ENCODE measurements around the gene MEF2C.

GRCh38 chr5:88882876-88883942 lies at the start of gene MEF2C:
Gene MEF2C, minus strand, starts transcription at chr5:88883184.
- RRBS, result no CpG with 5 or more reads among the region's 58 CpGs

DNA sequence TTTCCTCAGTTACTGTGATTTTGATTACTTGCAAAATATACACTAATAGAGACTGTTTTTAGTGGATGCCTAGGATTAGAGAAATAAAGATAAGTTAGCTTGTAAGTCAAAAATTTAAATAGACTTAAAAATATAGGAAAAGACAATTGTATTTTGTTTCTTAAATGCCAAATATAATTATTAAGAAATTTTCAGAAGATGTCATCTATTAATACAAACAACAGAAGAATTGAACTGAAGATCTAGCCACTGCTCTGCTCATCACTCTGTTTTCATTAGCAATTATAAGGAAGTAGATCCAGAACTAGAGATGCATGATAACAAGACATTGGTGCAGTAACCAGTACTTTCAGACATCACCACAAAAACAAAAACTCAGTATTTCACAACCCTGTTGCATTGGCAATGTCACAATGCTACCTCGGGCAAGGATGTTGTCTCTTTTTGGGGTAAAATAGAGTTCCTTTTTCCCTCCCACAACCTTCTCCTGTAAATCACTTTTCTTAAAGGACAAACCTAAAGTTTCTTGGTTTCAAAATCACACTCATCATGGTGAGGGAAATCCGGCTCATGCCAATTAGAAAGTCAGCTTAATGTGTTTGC lies 419.9 kb upstream of the MEF2C start:
- RRBS, result no CpG with 5 or more reads among the region's 2 CpGs

DNA sequence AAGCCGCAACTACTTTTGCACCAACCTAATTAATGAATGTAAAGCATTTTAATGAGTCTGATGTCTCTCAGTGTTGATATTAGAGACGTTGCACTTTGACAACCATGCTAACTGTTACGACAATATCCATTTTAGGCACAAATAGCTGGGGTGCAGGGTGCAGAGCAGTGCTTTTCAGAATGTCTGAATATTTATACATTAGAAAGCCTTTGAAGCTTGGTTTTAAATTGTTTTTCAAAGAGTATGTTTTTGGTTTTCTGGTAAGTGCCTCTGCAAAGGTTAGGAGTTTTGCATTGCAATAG lies 1.0 kb upstream of the LYSMD3 start:
- RRBS, result no CpG with 5 or more reads among the region's 3 CpGs

DNA sequence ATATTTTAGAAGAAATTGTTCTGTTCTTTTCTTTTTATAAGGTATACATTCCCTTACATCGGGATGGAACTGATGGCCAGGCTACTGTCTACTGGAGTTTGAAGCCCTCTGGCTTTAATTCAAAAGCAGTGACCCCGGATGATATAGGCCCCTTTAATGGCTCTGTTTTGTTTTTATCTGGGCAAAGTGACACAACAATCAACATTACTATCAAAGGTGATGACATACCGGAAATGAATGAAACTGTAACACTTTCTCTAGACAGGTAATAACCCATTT lies 79.0 kb downstream of the ADGRV1 start:
- RRBS, result 54% methylated on average over 1 of the region's 3 CpGs

DNA sequence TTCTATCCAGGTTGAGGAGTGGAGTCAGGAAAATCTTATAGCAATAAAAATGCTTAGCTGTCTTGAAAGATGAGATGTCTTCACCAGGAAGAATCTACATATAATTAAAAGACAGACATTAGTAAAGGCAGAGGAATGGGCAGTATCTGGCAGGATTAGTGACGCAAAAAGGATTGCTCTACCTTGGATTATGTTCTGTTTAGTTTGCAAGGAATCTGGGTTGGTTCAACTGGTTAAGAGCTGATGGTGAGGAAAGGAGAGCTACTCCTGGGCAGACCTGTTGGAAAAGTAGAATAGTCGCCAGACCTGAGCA lies 318.4 kb downstream of the ADGRV1 start:
- RRBS, result no CpG with 5 or more reads among the region's 2 CpGs

DNA sequence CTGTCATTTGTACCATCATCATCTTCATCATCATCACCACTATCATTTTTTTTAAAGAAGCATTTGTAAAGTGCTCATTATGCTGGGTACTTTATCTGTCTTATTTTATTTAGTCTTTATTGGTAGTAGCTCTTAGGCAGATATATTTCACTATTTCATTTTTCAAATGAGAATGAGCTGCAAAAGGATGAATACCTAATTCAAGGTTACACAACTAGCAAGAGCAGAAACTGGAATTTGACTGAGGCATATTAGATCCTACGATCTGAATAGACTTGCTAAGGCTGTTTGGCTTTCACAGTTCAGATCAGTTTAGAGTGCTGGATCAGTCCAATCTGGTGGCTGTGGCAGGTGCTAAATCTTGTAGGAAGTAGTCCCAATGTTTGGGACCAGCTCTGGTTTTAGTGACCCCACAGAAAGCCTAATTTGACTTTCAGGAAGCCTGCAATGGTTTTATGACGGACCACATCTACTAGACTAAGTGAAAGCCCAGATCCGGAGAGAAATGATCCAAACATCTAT lies 359.3 kb downstream of the ADGRV1 start:
- RRBS, result no CpG with 5 or more reads among the region's 3 CpGs

DNA sequence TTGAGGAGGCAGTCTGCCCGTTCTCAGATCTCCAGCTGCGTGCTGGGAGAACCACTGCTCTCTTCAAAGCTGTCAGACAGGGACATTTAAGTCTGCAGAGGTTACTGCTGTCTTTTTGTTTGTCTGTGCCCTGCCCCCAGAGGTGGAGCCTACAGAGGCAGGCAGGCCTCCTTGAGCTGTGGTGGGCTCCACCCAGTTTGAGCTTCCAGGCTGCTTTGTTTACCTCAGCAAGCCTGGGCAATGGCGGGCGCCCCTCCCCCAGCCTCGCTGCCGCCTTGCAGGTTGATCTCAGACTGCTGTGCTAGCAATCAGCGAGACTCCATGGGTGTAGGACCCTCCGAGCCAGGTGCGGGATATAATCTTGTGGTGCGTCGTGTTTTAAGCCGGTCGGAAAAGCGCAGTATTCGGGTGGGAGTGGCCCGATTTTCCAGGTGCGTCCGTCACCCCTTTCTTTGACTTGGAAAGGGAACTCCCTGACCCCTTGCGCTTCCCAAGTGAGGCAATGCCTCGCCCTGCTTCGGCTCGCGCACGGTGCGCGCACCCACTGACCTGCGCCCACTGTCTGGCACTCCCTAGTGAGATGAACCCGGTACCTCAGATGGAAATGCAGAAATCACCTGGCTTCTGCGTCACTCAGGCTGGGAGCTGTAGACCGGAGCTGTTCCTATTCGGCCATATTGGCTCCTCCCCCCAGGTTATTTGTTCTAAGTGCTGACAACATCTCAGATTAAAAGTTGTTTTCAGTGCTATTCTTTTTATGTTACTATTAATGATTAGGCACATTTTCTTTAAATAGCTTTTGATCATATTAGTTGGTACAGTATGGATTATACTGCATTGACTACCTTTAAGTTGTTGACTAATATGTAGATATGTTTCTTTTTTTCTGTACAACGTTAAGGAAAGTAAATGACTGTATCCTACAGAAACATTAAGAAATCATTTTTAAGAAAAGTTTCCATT lies 370.7 kb downstream of the ADGRV1 start:
- RRBS, result no CpG with 5 or more reads among the region's 32 CpGs

DNA sequence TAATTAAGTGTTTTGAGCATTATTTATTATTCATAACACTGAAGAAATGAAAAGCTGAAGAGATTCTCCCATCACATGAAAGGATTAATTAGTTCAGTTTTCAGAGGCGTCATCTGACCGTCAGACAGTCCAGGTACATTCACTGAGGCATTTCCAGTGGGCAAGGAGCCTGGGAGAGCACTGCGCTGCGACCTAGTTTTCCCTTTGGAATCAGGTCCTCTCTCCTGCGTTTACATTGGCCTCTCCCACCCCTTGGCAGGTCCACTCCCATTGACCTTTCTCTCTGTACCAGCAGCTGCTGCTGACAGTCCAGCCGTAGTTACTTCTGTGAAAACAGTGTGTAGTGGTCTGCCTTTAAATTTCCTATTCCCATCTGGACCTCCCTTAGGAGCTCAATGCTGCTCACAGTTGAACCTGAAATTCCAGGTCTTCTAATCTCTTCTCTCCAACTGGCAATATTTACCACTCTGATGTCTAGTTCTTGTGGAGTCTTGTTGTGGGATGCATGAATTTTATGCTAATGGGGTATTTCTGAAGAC lies 25.8 kb downstream of the ARRDC3 start:
- RRBS, result no CpG with 5 or more reads among the region's 6 CpGs

DNA sequence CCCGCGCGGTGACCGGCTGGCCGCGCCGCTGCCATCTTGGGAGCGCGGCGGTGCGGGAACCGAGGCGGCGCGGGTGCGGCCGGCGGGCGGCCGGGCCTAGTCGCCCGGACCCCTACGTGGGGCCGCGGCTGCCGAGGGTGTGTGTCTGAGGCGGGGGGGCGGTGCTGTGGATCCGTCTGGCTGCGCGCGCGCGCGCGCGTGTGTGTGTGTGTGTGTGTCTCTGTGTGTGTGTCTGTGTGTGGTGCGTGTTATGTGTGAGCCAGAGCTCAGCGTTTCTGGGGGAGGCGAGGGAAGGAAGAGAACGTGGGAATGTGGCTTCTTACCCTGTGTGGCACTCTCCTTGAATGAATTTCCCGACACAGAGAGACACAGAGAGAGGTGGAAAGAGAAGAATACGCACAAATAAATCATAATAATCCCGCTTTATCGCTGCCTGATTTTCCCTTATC lies 5.6 kb downstream of the NR2F1 start:
- RRBS, result no CpG with 5 or more reads among the region's 45 CpGs

DNA sequence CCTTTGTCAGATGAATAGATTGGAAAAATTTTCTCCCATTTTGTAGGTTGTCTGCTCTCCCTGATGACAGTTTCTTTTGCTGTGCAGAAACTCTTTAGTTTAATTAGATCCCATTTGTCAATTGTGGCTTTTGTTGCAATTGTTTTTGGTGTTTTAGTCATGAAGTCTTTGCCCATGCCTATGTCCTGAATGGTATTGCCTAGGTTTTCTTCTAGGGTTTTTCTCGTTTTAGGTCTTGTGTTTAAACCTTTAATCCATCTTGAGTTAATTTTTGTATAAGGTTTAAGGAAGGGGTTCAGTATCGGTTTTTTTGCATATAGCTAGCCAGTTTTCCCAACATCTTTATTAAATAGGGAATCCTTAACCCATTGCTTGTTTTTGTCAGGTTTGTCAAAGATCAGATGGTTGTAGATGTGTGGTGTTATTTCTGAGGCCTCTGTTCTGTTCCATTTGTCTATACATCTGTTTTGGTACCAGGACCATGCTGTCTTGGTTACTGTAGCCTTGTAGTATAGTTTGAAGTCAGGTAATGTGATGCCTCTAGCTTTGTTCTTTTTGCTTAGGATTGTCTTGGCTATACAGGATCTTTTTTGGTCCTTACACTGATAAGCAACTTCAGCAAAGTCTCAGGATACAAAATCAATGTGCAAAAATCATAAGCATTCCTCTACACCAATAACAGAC lies 221.8 kb upstream of the FAM172A start:
- RRBS, result no CpG with 5 or more reads among the region's 2 CpGs

DNA sequence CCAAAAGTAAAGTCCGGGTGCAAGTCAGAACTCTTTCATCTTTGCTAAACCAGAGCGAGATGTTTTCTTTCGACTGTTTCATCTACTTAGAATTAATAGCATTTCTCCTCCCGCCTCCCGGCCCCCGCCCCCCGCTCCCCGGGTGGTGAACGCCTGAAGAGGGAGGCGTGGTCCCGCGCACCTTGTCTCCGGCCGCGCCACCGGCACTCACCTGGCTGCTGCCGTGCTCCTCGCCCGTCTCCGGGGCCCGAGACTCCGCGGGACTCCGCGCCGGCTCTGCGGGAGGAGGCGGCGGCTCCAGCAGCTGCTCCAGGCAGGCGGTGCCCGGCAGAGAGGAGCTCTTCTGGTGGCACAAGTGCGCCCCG lies 1.3 kb downstream of the MCTP1 start:
- RRBS, result 2% methylated on average over 19 of the region's 33 CpGs

GRCh38 chr5:95711487-95712257 lies 19.5 kb upstream of the RHOBTB3 start:
- RRBS, result no CpG with 5 or more reads among the region's 27 CpGs

DNA sequence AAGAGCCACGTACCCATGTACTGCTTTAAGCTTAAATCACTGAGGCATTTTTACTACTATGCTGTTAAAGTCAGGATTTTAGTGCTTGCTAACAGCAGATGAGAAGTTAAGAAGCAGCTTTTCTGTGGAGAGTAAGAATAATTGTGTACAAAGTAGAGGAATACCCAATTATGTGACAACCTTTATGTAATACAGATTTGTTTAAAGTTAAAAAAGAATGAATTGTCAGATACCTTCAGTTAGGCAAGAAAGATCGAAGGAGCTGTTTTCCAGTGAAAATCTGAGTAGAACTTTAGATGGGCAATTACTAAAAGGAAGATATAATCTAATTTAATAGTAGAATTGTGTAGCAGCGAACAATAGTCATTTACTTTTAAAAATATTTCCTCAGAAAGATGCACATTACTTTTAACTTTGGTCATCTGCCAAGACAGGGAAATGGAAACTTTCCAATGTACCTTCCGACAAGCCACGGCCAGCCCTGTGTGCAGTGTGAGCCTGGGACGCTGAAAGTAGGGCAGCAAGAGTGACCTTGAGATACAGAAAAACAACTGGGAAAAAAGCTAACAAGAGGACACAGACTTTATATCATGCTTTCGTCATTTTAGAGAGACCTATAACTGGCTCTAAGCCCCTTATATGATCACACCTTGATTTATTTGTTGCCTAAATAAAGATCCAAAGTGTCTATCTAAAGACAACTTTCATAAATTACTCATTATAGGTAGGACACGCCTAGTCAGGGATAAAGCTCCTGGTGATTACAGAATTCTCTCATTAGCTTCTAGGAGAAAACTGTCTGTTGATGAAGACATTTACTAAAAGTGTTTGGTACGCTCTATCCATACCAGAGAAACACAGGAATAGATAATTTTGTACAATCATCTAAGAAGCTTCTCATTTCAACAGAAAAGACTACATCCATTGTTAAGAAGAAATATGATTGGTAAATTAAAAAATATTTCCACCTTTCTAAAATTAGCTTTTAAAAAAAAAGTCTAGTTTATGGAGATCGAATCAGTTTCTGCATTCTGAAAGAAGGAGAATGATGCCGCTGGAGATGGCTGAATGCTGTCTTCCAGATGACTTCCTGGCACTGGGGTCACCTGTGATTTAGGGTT lies 40.2 kb downstream of the RHOBTB3 start:
- RRBS, result no CpG with 5 or more reads among the region's 11 CpGs

DNA sequence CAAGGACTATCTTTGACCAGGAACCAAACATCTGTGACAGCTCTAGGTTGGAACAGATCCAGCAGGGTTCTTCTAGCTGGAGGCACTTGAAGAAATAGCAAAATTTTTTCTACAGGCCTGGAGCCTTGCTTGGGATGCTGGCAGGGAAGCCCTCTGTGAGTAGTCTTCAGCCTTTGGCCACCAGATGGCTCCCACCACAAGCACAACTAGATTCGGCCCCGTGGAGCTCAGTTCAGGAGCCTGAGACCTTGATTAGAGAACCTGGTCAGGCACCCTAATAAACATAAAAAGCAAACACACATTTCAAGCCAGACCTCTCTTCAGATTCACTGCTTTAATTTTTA lies 41.5 kb downstream of the GLRX start:
- RRBS, result no CpG with 5 or more reads among the region's 2 CpGs

- RRBS, result no CpG with 5 or more reads among the region's 16 CpGs
Observed at GRCh38 chr5:95817248-95817980, 5.1 kb downstream of the GLRX start.

DNA sequence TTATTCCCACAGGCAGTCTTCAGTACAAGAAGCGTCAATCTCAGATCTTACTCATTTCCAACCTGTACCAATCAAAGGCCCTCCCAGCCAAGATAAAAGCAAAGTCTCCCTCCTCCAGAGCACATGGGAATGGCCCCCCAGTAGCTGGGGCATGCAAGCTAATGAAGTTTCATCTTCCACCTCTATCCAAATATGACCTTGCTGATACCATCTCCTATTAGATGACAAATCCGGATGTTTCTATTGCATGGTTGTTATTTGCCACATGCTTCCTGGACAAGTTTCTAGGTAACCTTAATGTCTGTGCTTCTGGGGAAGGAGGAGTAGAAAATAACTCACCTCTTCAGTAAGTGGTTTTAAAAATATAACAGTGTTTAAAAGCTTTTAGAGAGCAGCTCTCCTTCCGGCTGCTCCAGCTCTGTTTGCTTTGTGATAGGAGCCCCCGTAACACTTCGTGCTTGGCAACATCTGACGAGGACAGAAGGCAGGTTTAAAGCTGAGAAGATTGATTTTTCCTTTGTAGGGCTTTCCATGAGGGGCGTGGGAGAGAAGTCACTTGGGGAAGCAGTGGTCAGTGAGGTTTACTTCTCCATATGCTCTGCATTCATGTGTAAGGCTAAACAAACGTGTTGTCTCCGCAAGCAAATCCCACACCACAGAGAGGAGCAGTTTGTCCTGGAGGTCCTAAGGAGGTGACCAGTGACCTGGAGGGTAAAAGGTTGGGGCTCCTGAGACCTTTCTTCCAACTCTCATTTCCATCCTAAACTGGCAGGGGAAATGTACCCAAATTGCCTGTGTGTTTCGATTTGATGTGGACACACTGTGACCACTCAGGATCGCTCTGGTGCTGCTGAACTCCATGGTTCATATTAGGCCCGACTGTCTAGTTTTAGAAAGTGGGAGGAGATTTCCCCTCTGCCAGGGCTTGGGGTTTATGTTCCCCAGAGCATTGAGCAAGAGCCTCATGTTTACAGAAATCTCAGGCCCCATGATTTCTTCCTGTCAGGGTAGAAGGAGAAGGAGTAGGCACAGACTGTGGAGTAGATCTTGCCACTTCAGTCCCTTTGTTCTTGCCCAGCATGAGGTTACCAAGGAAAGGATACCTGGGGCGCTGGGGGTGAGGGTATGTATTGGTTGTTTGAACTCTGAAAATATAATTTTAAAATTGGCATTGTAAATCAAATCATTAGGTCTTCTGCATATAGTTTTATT lies 40.5 kb upstream of the GLRX start:
- RRBS, result no CpG with 5 or more reads among the region's 13 CpGs

DNA sequence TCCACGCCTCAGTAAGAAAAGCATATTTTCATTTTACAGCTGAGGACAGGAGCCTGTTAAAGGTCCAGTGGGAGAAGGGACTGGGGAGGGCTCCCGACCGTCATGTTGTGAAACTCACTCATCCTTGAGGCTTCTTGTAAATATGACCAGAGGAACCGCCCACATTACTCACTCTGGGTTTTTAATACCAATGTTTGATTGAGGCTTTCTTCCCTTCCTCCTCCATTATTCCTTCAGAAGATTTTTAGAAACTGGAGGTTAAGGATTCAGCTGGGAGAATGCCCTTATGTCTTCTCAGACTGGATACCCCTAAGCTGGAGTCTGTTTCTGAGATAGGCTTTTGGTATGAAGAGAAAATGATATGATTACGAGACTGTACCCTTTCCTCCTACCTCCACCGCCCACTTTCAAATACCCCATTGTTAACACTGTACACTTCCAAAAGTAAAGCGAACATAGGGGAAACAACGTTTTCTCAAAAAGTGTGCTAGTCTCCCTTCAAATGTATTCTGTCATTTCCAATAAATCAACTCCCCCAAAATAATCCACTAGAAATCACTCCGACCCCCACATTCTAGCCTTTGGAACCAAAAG lies 61.6 kb upstream of the GLRX start:
- RRBS, result no CpG with 5 or more reads among the region's 9 CpGs

DNA sequence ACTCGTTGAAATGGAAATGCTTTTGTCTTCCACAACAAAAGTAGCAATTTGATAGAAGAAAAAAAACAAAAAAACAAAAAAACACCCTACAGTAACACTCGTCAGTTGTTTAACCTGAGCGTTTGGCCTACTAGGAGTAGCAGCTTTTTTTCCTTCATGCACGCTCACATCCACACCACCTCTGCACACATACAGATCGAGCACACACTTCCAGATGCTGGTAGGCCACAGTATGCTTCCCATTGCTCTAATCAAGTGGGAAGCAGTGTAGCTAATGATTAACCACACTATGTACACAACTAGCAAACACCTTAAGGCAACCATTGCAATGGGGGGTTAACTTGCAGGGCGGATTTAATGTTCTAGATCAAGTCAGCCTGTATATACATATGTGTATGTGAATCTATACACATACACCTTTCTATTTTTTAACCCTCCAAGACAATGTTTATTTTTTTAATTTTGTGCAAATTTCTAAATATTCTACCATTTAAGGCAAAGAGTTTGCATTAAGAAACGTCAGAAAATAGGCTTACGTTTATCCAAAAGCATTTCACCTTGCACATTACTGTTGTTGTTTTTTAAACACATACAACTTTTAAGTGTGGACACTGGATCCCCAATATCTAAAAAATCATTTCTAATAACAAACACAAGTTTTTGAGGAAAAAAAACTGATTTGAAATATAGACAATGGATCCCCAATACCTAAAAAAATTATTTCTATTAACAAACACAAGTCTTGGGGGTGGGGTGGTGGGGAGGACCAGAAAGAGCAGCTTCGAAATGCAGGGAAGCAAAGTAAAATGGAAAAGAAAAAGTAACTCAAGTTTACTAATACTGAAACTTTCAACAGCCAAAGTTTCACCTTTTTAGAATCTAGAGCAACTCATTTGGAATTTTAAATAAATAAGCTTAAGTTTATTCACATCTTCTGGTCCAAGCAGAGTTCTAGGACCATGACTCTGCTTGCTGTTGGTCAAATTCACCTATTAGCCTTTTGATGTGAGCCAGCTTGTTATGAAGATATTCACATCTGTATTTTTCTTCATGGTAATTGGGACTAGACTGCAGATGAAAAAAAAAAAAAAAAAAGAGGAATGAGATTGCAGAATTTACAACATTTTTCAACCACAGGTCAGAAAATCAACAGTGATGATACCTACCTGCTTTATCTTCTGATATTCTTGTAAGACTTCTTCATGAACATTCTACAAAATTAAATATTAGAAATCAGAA lies 65.8 kb upstream of the GLRX start:
- RRBS, result no CpG with 5 or more reads among the region's 9 CpGs

- RRBS, result no CpG with 5 or more reads among the region's 7 CpGs
Observed at GRCh38 chr5:95895259-95895914, 66.3 kb downstream of the ELL2 start.

GRCh38 chr5:95928029-95928411 lies 33.6 kb downstream of the ELL2 start:
- RRBS, result no CpG with 5 or more reads among the region's 1 CpG